SK-N-SH (cell line): ENCODE results near the genes PHACTR2 and SF3B5.

GRCh38 chr6:142926136-142927326, 18.4 kb downstream of the HIVEP2 start:
- RRBS: 36% methylated on average over 23 of the region's 81 CpGs
CAGE:
- cytosol, long polyA plus RNA: no peak
- long polyA plus RNA: no peak
- nucleus, long polyA plus RNA: no peak

- RRBS: no CpG with 5 or more reads among the region's 9 CpGs
CAGE:
- cytosol, long polyA plus RNA: no peak
- long polyA plus RNA: no peak
- nucleus, long polyA plus RNA: no peak
These were observed 1.8 kb upstream of the AIG1 start for GRCh38 chr6:143058681-143059587.

GRCh38 chr6:143338958-143340264, 111.1 kb downstream of the ADAT2 start:
- RRBS: no CpG with 5 or more reads among the region's 4 CpGs
CAGE:
- cytosol, long polyA plus RNA: no peak
- long polyA plus RNA: start-site peak on the minus strand at chr6:143339868-143339928, 15 and 12 reads in 2 replicates
- nucleus, long polyA plus RNA: no peak

GRCh38 chr6:143528488-143528950, 17.0 kb upstream of the FUCA2 start:
- RRBS: no CpG with 5 or more reads among the region's 4 CpGs
CAGE:
- cytosol, long polyA plus RNA: no peak
- long polyA plus RNA: no peak
- nucleus, long polyA plus RNA: no peak

GRCh38 chr6:143537252-143537956, 25.9 kb upstream of the FUCA2 start:
- RRBS: 1% methylated on average over 13 of the region's 50 CpGs
CAGE:
- cytosol, long polyA plus RNA: no peak
- long polyA plus RNA: no peak
- nucleus, long polyA plus RNA: no peak

GRCh38 chr6:143677523-143678499, at the start of gene PHACTR2:
Gene PHACTR2, plus strand, starts transcription at chr6:143677965.
- RRBS: 1% methylated on average over 13 of the region's 68 CpGs
CAGE:
- cytosol, long polyA plus RNA: start-site peak on the plus strand at chr6:143677983-143678012, 31 and 60 reads in 2 replicates
- long polyA plus RNA: start-site peak on the plus strand at chr6:143677983-143678028, 76 and 29 reads in 2 replicates
- nucleus, long polyA plus RNA: start-site peak on the plus strand at chr6:143677961-143678040, 24 and 97 reads in 2 replicates

DNA sequence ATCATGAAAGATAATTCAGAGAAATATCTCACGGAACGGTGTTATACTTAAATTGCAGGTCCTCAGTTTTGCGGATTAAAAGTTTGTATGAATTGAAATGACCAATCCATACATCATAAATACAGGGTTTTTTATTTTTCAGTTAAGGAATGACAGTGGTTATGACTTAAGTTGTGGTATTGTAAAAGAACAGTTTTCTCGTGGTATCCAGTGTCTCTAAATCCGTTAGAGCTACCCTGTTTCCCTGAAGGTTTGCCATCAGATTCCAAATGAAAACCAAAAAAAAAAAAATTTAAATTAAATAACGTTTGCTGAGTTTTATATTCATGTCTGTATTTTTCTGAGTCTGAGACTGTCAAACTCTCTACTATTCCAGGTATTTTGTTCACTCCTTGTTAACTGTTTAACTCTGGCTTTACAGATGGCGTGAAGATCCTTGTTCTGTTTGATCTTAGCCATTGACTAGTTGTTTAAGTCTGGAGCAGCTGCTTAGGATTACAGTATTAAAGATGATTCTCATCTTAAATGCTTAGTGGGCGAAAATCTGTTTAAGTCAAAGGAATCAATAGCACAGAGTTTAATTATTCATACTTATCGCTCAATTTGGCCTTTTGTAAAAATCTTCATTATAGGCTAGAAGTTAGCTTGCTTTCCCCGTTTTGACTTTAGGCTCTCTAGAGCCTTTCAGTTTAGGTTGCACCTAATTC, 2.3 kb downstream of the PHACTR2 start:
- RRBS: no CpG with 5 or more reads among the region's 10 CpGs
CAGE:
- cytosol, long polyA plus RNA: no peak
- long polyA plus RNA: no peak
- nucleus, long polyA plus RNA: no peak

DNA sequence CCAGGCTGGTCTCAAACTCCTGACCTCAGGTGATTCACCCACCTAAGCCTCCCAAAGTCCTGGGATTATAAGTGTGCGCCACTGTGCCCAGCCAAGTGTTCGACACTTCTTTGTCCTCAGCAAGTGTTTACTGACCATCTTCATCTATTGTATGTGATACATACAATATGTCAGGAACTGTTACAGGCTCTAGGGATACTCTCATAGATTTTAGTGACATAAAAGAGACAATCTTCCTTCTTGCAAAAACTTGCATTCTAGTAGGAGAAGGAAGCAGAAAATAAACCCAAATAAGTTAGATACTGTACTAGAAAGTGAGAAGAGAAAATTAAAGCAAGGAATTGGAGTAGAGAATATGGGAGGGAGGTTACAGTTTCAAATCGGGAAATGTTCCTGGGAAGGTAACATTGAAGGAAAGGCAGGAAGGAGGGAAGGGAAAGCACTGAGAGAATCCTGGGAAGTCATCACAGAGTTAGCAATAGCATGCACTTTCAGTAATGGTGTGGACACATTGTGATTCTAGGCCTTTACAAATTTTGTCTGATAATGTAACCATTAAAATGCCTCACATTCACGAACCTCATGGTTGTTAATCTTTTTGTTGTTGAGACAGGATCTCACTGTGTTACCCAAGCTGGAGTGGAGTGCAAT, 42.4 kb downstream of the PHACTR2 start:
- RRBS: no CpG with 5 or more reads among the region's 4 CpGs
CAGE:
- cytosol, long polyA plus RNA: no peak
- long polyA plus RNA: no peak
- nucleus, long polyA plus RNA: no peak

DNA sequence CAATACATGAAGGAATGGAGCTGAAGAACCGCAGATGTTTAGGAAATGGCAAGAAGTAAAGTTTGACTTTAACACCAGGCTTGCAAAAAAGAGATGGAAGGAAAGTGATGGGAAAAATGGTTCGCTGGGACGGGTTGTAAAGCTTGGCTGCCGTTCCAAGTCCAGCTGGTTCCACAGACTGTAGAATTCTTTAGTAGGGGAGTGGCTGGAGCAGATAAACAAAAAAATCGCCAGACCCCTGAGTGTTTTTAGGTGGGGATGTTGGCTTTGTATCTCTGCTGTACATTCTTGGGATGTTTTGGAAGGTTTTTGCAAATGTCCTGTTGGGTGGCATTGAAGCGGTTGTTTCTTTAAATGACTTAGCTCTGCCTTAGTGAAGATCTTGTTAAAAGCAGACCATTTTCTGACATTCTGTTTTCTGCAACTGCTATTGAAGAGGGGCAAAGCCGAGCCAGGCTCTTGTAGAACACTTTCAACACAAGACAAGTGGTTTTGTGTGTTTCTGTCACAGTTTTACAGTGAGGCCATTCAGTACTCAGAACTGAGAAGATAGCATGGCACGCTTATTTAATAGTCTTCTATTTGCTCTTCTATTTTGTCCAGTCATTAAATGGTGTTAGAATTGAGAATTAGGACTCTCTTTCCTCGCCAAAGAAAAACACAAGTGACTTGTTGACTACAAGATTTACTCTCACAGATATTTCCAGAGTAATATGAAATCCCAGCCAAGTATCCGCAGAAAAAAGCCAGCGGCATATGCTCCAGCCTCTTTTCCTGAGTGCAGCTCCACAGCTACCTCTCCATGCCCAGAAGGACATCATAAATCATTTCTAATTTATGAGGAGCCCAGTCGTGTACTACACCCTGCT, 65.7 kb downstream of the PHACTR2 start:
- RRBS: no CpG with 5 or more reads among the region's 12 CpGs
CAGE:
- cytosol, long polyA plus RNA: no peak
- long polyA plus RNA: no peak
- nucleus, long polyA plus RNA: no peak

GRCh38 chr6:143747425-143747877, 69.7 kb downstream of the PHACTR2 start:
- RRBS: no CpG with 5 or more reads among the region's 7 CpGs
CAGE:
- cytosol, long polyA plus RNA: no peak
- long polyA plus RNA: no peak
- nucleus, long polyA plus RNA: no peak

DNA sequence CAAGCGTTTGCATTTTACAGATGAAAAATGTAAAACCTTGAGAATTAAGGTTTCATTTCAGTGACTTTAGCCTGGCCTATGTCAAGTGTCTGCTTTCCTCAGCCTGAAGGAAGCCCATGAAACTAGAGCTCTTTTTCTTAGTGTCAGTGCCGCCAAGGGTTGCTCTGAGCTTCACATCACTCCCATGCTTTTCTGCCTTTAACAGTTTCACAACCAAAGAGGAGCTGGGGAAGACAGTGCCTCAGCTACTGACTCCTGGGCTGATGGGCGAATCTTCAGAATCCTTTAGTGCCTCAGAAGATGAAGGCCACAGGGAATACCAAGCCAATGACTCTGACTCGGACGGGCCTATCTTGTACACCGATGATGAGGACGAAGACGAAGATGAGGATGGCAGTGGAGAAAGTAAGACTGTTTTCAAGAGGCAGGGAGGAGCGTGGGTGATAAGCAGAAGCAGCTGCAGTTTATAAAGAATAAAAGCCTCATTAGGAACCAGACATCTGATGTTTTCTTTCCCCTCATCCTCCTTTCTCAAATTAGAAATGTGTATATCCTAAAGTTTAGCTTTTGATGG, 71.0 kb upstream of the LTV1 start:
- RRBS: no CpG with 5 or more reads among the region's 9 CpGs
CAGE:
- cytosol, long polyA plus RNA: no peak
- long polyA plus RNA: no peak
- nucleus, long polyA plus RNA: no peak

DNA sequence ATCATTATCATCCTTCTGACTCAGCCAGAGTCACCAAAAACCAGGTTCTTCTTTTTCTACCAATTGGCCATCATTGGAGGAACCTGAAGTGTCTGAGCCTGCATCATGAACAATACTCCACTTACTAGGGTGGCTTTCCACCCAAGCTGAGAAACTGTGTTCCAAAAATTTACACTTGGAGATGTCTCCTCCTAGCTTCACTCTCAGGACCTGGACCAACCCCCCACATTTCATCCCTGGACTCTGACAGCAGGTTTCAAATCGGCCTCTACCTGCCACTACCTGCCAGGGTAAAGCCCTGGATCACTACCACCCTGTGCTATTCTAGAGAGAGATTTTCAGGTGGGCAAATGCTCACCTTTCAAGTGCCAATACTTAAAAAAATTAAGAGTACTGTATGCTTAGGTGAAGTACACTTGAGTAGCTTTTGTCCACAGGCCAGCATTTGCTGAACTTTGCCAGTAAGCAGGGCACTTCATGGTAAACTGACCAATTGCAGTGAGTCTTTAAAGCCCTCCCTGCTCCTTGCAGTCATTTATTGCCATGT, 58.7 kb downstream of the PLAGL1 start:
- RRBS: no CpG with 5 or more reads among the region's 1 CpG
CAGE:
- cytosol, long polyA plus RNA: no peak
- long polyA plus RNA: no peak
- nucleus, long polyA plus RNA: no peak

- RRBS: no CpG with 5 or more reads among the region's 8 CpGs
CAGE:
- cytosol, long polyA plus RNA: no peak
- long polyA plus RNA: no peak
- nucleus, long polyA plus RNA: no peak
These were observed 44.8 kb downstream of the PLAGL1 start for GRCh38 chr6:143962863-143964010.

- RRBS: no CpG with 5 or more reads among the region's 7 CpGs
CAGE:
- cytosol, long polyA plus RNA: no peak
- long polyA plus RNA: no peak
- nucleus, long polyA plus RNA: no peak
These were observed 40.1 kb downstream of the SF3B5 start for GRCh38 chr6:144054985-144056019.

- RRBS: no CpG with 5 or more reads among the region's 14 CpGs
CAGE:
- cytosol, long polyA plus RNA: no peak
- long polyA plus RNA: no peak
- nucleus, long polyA plus RNA: no peak
These were observed 32.2 kb downstream of the SF3B5 start for GRCh38 chr6:144063068-144063619.

- RRBS: 1% methylated on average over 8 of the region's 61 CpGs
CAGE:
- cytosol, long polyA plus RNA: start-site peak on the minus strand at chr6:144095512-144095619, 4,585 and 9,042 reads in 2 replicates
- long polyA plus RNA: start-site peak on the plus strand at chr6:144094904-144094936, 11 and 14 reads in 2 replicates; start-site peak on the minus strand at chr6:144095512-144095613, 6,382 and 7,566 reads in 2 replicates
- nucleus, long polyA plus RNA: start-site peak on the minus strand at chr6:144095510-144095613, 1,682 and 3,484 reads in 2 replicates
These were observed at the start of gene SF3B5 for GRCh38 chr6:144094798-144095743. Gene SF3B5, minus strand, starts transcription at chr6:144095573.

DNA sequence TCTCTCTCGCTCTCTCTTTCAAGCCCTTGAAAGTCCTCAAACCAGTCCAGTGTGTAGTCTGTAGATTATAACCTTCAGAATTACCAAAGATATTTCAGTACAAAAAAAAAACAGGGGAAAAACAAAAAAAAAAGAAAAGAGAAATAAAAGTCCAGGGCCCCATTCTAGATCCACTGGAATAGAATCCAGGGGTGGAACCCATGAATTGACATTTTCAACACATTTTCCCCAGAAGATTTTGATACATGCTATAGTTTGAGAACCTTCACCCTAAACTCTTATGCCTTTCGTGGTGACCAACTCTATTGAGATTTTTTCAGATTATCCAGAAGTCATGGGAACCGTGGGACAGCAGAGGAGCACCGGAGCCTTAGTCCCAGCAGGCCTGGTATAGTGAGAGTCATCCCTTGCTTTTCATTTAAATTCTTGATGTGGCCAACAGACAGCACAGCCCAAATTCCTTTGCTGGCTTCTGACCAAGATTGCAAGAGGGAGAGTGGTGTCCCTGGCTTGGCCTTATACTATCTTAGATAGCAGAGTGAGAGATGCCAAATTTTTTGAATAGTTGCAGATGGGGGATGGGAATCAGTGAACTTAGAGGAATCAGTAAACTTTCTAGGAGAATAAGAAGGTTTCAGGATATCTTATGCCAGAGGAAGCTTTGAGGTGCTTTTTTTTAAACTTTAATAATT, 7.7 kb downstream of the STX11 start:
- RRBS: no CpG with 5 or more reads among the region's 4 CpGs
CAGE:
- cytosol, long polyA plus RNA: no peak
- long polyA plus RNA: no peak
- nucleus, long polyA plus RNA: no peak

DNA sequence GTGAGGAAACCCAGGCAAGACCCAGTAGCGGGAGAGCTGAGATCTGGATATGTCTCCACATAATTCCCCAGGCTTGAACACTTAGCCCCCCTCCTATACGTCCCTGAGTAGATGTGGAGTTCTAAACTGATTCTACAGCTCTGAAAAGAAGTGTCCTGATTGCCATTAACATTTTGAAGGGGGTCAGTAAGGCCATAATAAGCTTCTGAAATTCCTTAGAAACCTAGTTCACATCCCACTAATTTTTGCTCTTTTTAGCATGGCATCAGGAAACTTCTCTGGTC, 20.7 kb downstream of the STX11 start:
- RRBS: no CpG with 5 or more reads among the region's 2 CpGs
CAGE:
- cytosol, long polyA plus RNA: no peak
- long polyA plus RNA: no peak
- nucleus, long polyA plus RNA: no peak

- RRBS: no CpG with 5 or more reads among the region's 13 CpGs
CAGE:
- cytosol, long polyA plus RNA: no peak
- long polyA plus RNA: no peak
- nucleus, long polyA plus RNA: no peak
These were observed 45.6 kb downstream of the UTRN start for GRCh38 chr6:144330524-144331273.

- RRBS: no CpG with 5 or more reads among the region's 12 CpGs
CAGE:
- cytosol, long polyA plus RNA: no peak
- long polyA plus RNA: no peak
- nucleus, long polyA plus RNA: no peak
These were observed 46.4 kb downstream of the UTRN start for GRCh38 chr6:144331384-144332085.